Osteoblast (primary cell): Measurements from ENCODE around the genes CENPT and PLA2G15.

DNA sequence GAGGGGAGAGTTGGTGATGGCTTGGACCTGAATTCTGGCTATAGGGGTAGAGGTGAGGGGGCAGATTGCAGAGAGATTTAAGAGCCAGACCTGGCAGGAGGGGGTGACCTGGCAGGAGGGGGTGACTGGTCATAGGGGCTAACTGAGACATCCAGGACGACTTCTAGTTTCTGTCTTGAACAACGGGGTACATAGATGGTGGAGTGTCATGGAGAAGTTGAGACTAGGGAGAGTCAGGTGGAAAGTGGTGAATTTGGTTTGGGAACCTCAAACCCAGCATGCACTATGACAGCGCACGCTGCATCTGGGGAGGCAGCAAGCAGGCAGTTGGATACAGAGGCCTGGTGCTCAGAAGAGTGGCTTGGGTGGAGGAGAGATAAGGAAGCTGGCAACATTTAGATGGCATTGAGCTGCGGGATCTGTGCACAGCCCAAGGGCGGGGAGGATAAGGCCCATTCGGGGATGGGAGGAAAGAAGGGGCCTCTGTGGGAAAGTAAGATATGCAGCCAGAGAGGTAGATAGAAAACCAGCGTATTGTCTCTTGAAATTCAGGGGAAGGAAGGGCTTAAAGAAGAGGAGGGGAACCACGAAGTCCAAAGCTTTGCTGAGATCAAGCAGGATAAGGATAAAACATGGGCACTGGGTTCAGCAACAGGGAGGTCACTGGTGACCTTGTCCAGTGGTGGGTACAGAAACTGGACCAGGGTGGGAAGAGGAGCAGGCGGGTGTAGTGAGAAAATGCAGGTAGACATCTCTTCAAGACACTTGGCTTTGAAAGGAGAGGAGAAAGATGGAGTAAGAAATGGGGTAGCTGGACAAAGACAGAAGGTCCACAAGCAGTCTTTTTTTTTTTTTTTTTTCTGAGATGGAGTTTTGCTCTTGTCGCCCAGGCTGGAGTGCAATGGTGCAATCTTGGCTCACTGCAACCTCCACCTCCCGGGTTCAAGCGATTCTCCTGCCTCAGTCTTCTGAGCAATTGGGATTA, 4.6 kb downstream of the RIPOR1 start:
- CAGE, long polyA plus RNA: no peak
- RRBS: no CpG with 5 or more reads among the region's 13 CpGs

GRCh38 chr16:67537580-67538409, 9.2 kb downstream of the RIPOR1 start:
- CAGE, long polyA plus RNA: no peak
- RRBS: 3% methylated on average over 35 of the region's 77 CpGs

DNA sequence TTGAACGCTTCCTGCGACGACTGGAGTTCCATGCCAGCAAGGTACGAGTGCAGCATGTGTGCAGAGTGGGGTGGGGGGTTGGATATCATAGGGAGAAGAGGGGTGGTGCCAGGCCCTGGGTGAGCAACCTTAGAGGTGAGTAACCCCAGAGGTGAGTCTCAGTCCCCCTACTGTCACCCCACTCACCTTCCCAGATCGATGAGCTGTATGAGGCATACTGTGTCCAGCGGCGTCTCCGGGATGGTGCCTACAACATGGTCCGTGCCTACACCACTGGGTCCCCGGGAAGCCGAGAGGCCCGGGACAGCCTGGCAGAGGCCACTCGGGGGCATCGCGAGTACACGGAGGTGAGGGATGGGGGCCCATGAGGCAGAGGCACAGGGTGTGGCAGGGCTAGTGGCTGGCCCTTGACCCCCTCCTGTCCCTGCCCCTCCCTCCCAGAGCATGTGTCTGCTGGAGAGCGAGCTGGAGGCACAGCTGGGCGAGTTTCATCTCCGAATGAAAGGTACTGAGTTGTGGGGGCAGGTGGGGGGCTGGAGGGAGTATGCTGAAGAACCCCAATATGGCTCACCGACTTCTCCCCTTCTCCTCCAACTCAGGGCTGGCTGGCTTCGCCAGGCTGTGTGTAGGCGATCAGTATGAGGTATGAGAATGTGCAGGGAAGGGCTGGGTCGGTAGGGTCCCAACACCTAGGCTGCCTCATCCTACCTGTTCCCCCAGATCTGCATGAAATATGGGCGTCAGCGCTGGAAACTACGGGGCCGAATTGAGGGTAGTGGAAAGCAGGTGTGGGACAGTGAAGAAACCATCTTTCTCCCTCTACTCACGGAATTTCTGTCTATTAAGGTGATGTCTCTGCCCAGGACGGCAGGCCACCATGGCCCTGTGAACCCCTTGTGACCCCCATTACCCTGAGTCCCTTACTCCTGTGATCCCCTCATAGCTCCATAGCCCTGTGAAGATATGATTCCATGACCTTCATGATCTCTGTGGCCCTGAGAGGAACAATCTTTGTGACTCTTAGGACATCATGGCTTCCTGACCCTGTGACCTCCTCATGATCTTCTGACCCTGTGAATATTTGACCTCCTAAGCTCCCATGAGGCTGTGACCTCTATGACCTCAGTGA, 11.6 kb downstream of the RIPOR1 start:
- CAGE, long polyA plus RNA: no peak
- RRBS: 100% methylated on average over 2 of the region's 29 CpGs

DNA sequence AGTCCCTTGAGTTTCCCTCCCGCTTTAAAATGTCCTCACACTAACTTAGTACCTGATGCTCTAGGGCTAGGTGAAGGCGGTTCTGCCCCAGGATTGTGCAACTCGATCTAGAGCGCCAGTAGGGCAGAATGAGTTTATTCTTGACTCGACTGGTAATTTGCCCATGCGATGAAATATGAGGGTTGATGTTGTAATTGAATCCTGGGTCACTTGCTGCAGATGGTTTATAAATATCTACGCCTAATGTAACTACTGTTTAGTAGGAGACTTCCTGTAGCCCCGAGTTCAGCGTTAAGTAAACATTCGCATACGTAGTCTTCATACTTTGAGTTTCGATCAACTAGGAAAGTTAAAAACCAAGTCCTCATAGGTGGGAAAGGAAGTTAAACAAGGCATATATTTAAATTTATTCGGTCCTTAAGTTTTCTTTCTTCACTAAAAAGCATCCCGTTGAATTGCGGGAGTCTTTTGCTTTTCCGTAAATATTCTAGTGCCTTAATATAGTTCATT, 1.5 kb downstream of the CTCF start:
- CAGE, long polyA plus RNA: no peak
- RRBS: no CpG with 5 or more reads among the region's 16 CpGs

- CAGE, long polyA plus RNA: no peak
- RRBS: no CpG with 5 or more reads among the region's 5 CpGs
Observed at GRCh38 chr16:67664123-67664677, 2.4 kb downstream of the ENKD1 start.

DNA sequence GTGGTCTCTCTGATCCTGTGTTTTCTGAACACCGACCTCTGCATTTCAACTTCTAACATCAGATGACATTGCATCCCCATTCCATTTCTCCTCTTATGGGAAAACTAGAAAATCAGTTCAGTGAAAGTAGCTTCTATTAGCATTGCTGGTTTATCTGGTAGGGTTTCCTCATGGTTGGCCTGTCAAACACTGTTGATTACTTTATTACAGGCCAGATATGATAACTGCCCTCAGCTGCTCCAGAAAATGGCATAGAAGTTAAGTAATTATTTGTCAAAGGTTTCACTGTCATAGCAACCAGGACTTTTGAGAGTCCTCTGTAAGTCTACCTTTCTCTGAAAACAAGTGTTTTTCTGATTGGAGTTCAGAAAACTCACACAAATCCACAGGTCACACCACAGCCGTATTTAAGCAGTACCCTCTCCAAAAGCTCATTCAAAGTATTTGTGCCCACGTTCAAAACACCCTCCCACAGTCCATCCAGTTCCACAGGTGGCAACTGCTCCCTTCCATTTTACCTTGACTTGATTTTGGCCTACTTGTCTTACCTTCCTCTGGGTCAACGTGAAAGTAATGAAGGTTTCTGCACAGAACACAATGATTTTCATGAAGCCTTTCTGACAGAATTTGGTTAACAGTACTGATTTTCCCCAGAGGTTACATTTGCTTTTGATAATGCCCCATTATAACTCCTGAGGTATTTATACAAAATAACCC, 2.9 kb downstream of the GFOD2 start:
- CAGE, long polyA plus RNA: no peak
- RRBS: no CpG with 5 or more reads among the region's 4 CpGs

DNA sequence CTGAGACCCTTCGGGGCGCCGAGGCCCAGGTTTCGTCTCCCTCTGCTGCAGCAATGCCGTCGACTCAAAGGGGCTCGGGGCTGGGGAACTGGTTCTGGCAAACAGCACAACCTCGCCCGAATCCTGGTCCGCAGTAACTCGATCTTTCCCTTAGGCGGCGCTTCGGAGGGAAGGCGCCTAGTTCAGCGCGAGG, 420 bp upstream of the THAP11 start:
- CAGE, long polyA plus RNA: no peak
- RRBS: no CpG with 5 or more reads among the region's 17 CpGs

DNA sequence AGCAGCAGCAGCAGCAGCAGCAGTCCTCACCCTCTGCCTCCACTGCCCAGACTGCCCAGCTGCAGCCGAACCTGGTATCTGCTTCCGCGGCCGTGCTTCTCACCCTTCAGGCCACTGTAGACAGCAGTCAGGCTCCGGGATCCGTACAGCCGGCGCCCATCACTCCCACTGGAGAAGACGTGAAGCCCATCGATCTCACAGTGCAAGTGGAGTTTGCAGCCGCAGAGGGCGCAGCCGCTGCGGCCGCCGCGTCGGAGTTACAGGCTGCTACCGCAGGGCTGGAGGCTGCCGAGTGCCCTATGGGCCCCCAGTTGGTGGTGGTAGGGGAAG, 773 bp downstream of the THAP11 start:
- CAGE, long polyA plus RNA: no peak
- RRBS: no CpG with 5 or more reads among the region's 20 CpGs

DNA sequence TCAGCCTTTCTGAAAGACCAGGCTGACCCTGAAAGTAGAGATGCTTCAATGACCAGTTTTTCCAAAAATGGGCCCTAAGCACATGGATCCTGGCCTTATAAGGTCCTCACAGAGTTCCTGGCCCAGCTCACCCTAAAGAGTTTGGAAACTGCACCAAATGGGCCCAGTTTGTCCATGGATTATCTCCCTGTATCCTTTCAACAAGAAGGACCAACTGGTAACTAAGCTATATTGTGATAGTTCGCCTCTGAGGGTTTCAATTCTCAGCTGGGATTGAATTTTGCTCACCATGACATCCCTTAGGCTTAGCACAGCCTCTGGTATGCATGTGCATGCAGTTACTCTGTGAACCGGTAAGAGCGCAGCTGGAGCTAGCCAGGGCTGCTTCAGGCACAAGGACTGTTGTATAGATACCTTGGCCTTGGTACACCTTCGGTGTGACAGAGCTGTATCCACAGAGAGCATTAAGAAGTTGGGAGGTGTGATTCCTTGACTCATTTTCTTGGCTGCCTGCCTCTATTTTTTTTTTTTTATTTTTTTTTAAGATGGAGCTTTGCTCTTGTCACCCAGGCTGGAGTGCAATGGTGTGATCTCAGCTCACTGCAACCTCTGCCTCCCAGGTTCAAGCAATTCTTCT, 2.3 kb downstream of the THAP11 start:
- CAGE, long polyA plus RNA: no peak
- RRBS: no CpG with 5 or more reads among the region's 4 CpGs

DNA sequence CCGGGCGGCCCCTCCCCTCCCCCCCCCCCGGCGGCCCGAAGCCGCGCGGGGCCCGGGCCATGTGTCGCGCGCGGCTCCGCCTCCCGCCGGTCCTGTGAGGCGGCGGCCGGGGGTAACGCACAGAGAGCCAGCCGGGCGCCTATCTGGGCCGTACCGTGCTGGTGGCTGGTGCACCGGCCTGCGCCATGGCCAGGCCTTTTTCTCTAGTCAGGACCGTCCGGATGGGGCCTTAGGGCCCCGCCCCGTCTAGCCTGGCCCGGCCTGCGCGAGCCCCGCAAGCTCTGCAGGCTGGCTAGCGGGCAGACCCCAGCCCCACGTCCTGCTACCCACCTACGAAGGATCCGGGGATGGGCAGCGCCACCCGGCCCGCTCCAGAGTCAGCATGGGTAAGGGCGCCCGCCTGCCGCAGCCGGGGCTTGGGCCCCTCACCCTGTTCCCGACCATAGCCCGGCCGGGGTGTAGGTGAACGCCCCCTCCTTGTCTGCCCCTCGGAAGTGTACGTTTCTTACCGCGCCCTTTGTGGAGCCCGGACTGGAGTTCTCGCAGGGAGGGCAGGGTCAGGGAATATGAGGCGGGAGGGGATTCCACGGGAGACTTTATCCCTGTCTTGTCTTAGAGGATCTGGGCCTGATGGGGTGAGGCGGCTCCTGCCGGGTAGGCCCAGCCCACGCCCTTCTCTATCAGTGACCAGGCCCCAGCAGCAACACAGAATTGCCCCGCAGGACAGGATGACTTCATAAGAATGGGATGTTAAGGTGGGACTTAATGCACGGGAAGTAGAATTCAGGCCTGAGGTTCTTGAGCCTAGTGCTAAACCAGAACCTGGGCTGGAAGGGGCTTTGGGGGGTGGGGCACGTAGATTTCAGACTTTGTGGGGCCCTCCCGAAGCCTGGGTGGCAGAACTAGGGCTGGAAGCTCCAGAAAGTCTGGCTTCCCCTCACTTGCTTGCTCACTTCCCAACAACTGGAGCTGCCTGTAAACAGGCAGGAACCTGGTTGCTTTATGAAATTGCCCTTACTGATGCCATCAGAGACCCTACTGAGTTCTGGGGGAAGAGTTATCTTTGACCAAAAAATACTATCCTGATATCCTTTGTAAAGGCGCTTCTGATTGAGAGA, at the start of gene CENPT:
CENPT (minus strand) TSS at position 623 of the 1,118 bp plus-strand sequence.
- CAGE, long polyA plus RNA: no peak
- RRBS: 2% methylated on average over 28 of the region's 65 CpGs

DNA sequence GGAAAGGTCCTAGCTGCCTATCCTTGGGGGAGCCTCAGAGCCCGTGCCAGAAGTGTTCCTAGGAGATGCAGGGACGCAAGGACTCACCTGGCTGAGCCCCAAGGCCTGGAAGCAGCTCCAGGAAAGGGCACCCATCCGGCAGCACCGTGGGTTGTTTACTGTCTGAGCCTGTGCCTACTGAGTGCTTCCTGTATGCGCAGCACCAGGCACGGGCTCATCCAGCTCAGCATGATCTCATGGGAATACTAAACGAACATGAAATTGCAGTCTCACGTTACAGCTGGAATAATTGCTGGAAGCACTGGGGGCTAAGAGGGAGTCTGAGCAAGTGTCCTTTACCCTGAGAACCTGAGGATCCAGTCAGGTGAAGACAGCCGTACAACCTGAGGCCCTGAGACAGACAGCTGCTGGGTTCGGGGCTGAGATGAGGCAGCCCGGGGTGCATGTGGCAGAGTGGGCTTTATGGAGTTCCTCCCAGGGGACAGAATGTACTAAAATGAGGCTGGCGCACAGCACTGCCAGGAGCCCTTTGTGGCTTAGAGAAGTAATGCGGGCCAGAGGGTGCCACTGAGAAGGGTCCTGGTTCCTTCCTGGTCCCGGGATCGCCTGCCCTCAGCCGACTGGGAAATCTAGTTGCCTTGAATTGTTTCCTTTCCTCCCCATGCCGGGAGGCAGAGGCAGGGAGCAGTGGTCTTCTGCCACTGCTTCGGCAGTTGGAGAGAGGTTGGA, 5.3 kb downstream of the CTRL start:
- CAGE, long polyA plus RNA: no peak
- RRBS: 34% methylated on average over 4 of the region's 18 CpGs

GRCh38 chr16:67930423-67931211, 1.0 kb downstream of the CTRL start:
- CAGE, long polyA plus RNA: no peak
- RRBS: no CpG with 5 or more reads among the region's 27 CpGs

DNA sequence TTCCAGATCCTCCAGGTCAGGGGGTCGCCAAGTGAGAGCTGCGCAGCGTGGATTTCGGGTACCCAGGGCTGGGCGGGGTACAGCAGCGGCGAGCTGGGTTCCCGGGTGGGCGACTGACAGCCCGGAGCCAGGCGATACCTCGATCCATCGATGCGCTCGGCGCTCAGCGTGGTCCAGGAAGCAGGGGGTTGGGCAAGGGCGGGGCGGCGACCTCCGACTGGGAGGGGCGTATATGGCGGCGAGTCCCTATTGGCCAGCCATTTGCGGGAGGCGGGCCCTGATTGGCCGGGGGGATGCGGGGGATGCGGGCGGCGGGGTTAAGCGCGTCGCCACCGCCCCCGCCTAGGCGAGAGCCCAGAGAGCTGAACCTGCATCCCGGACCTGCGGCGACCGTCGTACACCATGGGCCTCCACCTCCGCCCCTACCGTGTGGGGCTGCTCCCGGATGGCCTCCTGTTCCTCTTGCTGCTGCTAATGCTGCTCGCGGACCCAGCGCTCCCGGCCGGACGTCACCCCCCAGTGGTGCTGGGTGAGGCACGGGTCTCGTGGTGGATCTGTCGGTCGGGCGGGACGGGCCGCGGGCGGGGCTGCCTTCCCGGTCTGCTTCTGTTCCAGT, at the start of gene PLA2G15:
PLA2G15 (plus strand) TSS at position 349 of the 616 bp plus-strand sequence.
- CAGE, long polyA plus RNA: start-site peak on the plus strand centred at position 359 of the sequence, 29 bp wide, 348 and 329 reads in 2 replicates
- RRBS: 2% methylated on average over 32 of the region's 61 CpGs

- CAGE, long polyA plus RNA: no peak
- RRBS: no CpG with 5 or more reads among the region's 6 CpGs
Observed at GRCh38 chr16:68375193-68375596, 64.4 kb downstream of the PRMT7 start.

- CAGE, long polyA plus RNA: no peak
- RRBS: 50% methylated on average over 2 of the region's 13 CpGs
Observed at GRCh38 chr16:68387285-68387877, 60.9 kb downstream of the SMPD3 start.

- CAGE, long polyA plus RNA: no peak
- RRBS: 2% methylated on average over 24 of the region's 63 CpGs
Observed at GRCh38 chr16:68529897-68530831, 8.9 kb upstream of the ZFP90 start.

DNA sequence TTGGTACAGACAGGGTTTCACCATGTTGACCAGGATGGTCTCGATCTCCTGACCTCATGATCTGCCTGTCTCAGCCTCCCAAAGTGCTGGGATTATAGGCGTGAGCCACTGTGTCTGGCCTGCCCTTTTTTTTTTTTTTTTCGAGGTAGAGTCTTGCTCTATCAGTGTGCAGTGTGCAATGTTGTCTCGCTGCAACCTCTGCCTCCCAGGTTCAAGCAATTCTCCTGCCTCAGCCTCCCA, 4.6 kb downstream of the ZFP90 start:
- CAGE, long polyA plus RNA: no peak
- RRBS: no CpG with 5 or more reads among the region's 4 CpGs

DNA sequence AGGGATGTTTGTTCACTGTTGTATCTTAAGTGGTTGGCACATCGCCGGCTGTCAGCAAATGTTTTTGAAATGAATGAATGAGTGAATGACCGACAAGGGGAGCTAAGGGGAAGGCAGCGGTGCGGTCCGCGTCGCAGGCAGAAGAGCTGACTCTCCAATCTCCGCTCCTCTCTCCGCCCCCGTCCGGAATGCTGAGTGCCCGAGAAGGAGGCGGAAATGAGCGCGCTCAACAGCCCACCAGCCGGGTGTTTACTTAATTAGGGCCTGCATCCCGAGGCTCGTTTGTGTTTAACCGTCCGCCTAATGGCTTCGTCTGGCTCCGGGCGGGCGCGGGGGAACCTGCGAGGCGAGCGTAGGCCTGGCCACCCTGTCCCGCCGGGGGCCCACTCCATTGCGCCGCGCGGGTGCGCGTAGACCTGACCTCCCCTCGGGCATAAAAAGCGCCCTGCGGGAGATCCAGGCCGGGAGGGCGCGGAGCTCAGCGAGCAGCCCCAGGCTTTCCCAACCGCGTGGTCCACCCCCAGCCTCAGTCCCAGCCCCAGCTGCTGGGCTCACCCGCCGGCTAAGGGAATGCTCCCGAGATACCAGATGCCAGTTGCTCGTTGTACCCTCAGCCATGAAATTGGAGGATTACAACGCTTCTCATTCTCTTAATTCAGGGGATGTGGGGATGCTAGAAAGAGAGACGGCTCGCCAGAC, 2.5 kb upstream of the CDH3 start:
- CAGE, long polyA plus RNA: no peak
- RRBS: 5% methylated on average over 34 of the region's 53 CpGs

DNA sequence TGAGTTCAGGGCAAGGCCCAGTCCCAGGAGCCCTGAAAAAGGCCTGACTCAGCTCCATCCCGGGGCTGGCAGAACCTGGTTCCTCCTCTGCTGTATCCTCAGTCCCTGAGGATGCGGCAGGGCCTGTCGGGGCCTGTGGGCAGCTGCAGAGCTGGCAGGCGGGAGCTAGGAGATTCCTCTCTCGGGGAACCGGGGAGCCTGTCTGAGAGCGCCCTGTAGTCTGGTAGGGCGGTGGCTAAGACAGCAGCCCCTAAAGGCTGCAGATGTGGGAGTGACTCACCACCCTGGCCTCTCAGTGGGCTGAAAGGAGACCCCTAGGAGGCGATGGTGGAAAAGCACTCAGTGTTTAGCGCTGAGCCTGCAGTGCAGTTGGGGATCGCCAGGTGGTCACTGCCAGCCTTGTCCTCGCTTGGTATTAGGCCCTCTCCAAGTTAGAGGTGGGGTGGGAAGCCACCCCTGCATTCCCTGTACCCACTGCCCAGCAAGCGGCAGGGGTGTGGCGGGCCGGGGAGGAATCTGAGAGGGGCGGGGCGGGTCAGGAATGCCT, 29.7 kb upstream of the CDH1 start:
- CAGE, long polyA plus RNA: no peak
- RRBS: 4% methylated on average over 3 of the region's 17 CpGs

DNA sequence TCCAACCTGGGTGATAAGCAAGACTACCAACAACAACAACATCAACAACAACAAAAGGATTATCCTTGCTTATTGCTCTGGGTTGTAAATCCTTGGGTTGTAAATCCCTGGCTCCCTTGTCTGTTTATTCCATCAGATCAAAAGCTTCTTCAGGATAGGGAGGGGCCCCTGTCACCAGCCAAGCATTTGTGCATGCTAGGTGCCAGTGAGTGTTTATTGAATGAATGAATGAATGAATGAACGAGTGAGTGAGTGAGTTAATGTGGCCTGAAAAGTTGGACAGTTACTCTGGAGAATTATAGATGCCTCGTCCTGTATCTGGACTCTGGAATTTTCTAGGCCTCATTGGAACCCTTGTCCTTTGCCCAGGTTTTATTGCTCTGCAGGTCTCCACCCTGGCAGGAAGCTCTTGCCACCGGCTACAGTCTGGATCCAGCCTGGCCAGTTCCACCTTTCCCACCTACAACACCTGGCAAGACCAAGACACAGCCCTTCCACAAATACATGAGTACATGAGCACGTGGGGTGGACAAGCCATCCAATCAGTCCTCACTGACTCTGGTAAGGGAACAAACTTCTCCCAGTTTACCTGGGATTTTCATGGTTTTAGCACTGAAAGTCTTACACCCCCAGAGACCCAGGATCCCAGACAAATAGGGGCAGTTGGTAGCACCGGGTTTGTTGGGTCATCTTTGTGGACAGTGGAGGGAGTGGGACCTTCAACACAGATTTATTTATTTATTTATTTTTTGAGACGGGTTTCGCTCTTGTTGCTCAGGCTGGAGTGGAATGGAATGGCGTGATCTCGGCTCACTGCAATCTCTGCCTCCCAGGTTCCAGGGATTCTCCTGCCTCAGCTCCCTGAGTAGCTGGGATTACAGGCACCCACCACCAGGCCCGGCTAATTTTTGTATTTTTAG, 14.8 kb upstream of the CDH1 start:
- CAGE, long polyA plus RNA: no peak
- RRBS: no CpG with 5 or more reads among the region's 10 CpGs